Colon Carcinoma Metastatic in the Brain (tissue), 2 donors: ENCODE measurements around the genes APEX2, FAM104B, KLF8, LAS1L and VSIG4.

- PRO-cap, 2 experiments, result no peak in any of the 2 experiments
Measured at GRCh38 chrX:53561553-53562632, 124.6 kb downstream of the HUWE1 start.

- PRO-cap, 2 experiments, result no peak in any of the 2 experiments
Measured at GRCh38 chrX:53716385-53716817, 29.9 kb upstream of the HUWE1 start.

DNA sequence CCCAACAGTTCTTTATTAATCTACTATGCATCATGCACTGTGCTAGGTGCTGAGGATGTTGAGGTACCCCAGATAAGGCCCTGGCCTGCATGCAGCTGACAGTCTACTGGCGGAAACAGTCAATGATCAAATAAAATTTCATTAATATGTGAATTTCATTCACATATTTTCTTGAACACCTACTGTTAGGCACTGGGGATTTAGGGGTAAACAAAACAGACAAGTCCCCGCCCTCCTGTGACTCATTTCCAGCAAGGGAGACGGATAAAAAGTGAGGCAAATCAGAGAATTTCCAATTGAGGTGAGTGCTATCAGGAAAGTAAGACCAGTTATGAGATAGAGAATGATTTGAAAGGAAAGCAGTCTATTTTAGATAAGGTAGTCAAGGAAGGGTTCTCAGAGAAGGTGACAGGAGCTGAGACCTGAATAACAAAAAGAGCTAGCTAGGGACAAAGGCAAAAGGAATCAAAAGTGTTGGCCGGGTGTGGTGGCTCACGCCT lies 3.2 kb upstream of the PHF8 start:
- PRO-cap, 2 experiments, result no peak in any of the 2 experiments

GRCh38 chrX:54492474-54492762 lies 3.6 kb downstream of the FGD1 start:
- PRO-cap, 2 experiments, result no peak in any of the 2 experiments

- PRO-cap, 2 experiments, result no peak in any of the 2 experiments
Measured at GRCh38 chrX:54641379-54641840, 111.4 kb downstream of the GNL3L start.

DNA sequence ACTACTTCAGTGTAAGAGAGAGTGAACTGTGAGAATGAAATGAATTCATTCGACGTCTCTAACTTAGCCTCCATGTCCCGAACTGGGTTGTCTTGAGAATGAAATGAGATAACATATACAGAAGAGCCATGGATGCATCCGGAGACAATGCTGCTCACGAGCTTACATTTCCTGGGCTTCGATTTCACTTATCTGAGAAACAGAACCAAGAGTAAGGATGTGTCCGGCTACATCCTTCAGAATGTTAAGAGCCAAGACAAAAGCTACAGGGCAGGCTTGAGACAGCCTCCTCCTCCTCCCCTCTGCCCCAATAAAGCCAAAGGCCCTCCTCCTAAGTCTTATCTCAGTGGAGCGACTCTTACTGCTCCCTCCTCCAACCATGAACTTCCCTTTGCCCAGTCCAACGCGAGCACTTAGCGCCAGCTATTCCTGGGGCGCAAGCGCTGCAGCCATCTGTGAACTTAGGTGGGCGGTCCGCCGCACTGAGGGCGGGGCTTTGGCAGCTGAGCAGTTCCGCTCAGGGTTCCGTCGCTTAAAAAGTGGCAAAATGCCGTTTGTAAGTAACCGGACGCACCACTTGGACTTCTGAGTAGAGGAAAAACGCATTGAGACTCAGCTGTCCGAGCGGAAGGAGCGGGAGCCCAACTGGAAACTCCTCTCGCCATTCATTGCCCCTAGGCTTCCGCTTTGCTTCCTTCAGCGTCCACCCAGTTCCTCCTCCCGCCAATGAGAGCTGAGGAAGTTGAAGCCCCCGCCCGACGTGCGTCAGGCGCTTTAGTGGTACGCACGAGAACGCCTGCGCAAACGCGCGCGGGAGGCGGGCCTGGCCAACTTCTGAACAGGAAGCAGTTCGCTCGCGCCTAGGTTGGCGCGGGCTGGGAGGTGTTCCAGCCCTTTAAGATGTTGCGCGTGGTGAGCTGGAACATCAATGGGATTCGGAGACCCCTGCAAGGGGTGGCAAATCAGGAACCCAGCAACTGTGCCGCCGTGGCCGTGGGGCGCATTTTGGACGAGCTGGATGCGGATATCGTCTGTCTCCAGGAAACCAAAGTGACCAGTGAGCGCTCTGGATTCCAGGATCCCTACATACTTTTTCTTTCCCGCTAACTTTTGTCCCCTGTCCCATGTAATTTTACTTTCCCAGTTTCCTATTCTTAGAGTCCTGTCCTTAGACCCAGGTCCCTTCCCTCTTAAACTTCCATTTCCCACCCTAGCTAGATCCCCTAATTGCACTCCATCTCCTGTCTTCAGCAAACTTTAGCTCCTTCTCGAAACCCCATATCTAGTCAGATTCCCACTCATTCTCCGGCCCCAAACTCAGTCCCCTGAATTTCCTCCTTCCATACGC lies at the start of gene APEX2:
Gene APEX2 (plus strand): TSS at position 841 of the 1,348 bp plus-strand sequence.
- PRO-cap, 2 experiments, result peak in 2 of 2 experiments; most common plus-strand start position 458 of the sequence (in 2); most common minus-strand start position 388 of the sequence (in 2)

GRCh38 chrX:55160569-55161531 lies at the start of gene FAM104B:
Gene FAM104B, minus strand, starts transcription at chrX:55161185.
- PRO-cap, 2 experiments, result peak in 2 of 2 experiments; most common plus-strand start chrX:55161328 (in 2); most common minus-strand start chrX:55161104 (in 2)

DNA sequence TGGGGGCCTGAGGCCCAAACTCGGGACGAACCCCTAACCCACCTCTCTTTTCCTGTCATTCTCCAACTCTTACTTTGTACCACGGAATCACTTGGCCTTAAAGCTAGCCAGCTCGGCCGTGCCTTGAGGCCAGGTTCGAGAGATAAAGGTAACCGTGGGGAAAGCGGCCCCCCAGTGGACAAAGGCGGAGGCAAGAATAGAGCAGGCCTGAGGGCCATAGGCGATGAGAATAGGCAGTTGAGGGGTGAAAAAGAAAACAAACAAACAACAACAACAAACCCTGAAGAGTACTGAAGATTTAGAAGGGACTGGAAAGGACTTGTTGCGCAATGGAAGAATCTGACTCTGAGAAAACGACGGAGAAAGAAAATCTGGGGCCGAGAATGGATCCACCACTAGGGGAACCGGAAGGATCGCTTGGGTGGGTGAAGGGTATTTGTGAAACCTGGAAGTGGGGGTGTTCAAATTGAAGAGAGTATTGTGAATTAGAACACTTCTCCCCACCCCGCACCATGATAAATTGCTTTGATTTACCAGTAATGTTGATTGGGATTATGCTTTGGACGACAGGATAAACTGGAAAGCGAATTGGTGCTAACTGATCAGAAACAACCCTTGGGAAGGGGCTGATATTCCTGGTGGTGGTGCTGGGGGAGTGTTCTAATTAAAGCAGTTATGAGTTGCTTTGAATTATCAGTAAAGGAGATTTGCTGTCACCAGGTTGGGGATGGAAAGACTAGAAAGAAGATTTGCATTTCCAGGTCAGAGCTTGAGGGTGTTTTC lies 641 bp downstream of the RRAGB start:
- PRO-cap, 2 experiments, result no peak in any of the 2 experiments

- PRO-cap, 2 experiments, result no peak in any of the 2 experiments
Measured at GRCh38 chrX:56232121-56232585, at the start of gene KLF8. Gene KLF8, plus strand, starts transcription at chrX:56232356.

- PRO-cap, 2 experiments, result no peak in any of the 2 experiments
Measured at GRCh38 chrX:56233654-56234092, 1.5 kb downstream of the KLF8 start.

DNA sequence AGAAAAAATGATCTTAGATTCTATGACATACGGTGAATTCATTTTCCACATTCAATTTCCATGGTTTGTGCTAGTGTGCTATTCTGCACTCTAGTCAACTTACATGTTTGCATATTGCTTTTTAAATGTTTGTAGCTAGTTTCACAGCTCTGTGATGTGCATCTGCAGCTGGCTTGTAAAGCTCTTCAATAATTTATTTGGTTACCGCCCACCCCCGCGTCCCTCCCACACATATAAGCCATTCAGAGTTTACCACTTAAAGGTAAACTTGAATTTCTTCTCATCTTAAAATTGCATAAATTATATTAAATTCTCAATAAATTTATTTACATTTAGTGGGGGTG lies 320 bp upstream of the NBDY start:
- PRO-cap, 2 experiments, result no peak in any of the 2 experiments

GRCh38 chrX:57088875-57089408 lies 32.4 kb downstream of the SPIN2B start:
- PRO-cap, 2 experiments, result no peak in any of the 2 experiments

GRCh38 chrX:65130981-65131740 lies 96.5 kb downstream of the ZC3H12B start:
- PRO-cap, 2 experiments, result no peak in any of the 2 experiments

DNA sequence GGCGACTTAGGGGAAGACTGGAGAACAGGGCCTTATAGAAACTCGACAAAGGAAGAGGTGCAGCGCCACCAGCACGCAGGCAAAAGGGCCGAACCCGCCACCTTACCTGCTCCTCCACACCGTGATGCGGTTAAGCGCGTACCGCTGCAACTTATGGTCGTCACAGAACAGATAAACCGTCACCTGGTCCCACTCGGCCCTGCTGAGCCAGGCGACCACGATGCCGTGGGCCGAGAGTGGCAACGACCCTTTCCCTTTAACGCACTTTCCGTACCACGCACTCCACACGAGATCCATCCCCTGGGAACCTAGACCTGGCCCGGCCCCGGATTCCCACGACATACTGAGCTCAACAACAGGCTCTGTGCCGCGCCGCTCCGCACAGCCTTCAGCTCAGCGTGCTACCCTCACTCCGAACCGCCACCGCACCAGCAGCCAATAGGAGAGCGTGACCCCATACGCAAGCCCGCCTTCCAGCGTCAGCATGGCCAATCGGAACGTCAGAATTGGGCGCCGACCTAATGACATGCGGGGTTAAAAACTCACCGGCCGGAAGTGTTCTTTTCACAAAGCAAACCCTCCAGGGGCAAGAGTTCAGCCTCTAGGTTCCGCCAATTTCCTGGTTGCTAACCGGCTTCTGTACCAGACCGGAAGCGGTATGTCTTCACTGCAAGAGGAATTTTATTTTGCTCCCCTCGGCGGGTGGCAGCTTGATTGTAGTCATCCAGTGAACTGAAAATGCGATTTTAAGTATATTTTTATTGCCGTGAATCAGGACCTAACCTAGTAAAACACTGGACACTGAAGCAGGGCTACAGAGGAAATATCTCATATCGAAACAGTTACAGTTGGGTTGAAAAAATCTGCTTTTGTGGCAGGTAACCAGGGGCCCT lies at the start of gene LAS1L:
Gene LAS1L (minus strand): TSS at position 414 of the 893 bp plus-strand sequence.
- PRO-cap, 2 experiments, result peak in 2 of 2 experiments; most common plus-strand start position 678 of the sequence (in 1); most common minus-strand start position 395 of the sequence (in 2)

- PRO-cap, 2 experiments, result no peak in any of the 2 experiments
Measured at GRCh38 chrX:65668453-65669618, 1.4 kb downstream of the MSN start.

DNA sequence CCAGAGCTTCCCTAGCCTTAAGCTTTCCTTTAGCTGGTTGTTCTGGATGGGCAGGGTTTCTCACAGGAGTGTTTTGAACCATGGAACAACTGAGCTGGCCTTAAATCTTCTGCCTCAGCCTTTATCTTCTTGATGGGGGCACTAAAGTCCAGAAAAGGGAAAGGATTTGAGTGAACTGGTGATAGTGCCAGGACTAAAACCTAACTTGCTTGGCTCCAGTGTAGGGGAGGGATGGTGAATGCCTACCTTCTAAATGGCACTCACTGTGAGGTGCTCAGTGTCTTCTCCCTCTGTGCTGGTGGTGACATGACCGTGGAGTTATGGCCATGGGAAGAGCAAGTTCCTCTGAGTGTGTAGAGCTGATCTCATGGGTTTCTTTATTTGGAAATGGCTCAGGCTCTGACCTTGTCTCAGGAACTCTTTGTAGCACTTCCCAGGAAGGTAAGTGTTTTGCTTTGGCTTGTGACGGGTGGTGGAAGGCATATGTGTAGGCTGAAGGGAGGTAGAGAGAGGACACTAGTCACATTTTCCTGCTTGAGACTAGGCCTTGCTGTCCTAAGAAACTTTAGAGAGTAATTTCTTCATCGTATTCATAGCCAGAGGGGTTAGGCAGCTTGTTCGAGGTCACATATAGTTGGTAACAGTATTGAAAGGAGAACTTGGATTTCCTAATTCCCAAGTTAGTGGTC lies 6.4 kb downstream of the MSN start:
- PRO-cap, 2 experiments, result no peak in any of the 2 experiments

GRCh38 chrX:65678857-65679533 lies 11.5 kb downstream of the MSN start:
- PRO-cap, 2 experiments, result no peak in any of the 2 experiments

- PRO-cap, 2 experiments, result no peak in any of the 2 experiments
Measured at GRCh38 chrX:65704087-65704624, 36.7 kb downstream of the MSN start.

DNA sequence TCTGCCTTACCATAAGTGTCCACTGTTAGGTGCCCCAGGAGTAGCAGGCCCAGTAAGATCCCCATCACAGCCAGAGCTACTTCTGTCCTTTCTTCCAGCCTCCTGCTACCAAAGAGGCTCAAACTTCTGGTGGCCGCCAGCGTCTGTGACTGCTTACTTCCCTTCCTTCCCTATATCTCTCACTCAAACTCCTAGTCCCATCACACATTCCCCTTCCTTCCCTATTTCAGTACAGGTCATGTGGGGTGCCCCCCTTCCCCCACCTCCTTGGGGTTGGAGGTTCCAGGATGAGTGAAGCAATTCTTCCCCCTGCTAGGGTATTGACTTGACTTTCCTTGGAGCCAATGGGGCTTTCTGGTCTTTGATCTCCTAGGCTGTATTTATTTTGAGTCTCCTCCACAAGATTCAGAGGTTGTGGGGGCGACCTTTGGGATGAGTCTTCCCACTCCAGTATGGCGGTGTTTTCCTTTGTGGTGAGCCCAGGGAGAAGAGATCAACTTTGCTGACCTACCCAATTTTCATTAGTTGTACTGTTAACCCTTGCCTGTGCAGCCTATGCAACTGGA lies at the start of gene VSIG4:
Gene VSIG4 (minus strand): TSS at position 147 of the 566 bp plus-strand sequence.
- PRO-cap, 2 experiments, result peak in 1 of 2 experiments; most common minus-strand start position 147 of the sequence (in 1)

- PRO-cap, 2 experiments, result no peak in any of the 2 experiments
Measured at GRCh38 chrX:66164874-66165572, 976 bp downstream of the HEPH start.